Tibial artery (tissue), 1 donor: Measurements from ENCODE around the gene ANKRD28.

DNA sequence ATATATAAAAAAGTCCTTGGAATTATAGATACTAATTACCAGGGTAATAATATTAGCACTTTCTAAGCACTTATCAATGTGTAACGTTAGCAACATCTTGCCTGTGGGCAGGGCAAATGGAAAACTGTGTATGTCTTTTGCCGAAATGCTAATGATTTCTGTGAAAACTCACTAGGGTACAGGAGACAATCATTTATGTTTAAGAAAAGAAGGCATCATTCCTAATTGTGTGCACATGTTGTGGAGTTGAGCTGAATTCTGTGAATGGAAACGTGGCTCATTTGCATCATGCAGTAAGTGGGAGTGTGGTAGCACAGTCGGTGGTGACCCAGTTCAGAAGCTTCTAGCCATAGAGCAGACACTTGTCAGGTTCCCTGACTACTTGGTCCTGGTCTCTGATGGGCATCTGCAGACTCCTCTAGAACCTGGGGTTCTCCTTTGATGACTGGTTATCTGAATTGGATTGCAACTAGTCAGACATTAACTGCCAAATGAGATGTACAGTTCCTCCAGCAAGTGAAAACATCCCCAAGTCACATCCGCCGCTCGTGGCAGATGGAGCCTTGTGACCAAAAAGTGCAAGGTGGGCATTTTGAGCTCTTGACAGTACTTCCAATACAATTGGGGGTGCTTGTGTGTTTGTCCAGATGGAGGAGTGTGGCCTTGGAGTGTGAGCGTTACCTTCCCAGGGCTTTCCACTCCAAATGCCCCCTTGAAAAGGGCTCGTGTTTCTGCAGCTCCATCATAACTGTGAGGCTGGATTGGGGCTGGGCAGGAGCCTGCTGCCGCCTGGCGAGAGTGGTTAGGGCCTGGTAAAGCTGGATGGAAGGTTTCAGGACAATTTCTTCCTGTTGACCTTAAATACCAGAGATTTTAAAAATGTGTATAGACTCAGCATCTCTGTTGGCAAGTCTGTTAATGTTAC lies 21.5 kb downstream of the MRPS25 start:
- PRO-cap = no peak

GRCh38 chr3:15082040-15082813 lies 16.7 kb downstream of the RBSN start:
- PRO-cap = no peak

GRCh38 chr3:15148655-15149012 lies 49.7 kb upstream of the RBSN start:
- PRO-cap = no peak

DNA sequence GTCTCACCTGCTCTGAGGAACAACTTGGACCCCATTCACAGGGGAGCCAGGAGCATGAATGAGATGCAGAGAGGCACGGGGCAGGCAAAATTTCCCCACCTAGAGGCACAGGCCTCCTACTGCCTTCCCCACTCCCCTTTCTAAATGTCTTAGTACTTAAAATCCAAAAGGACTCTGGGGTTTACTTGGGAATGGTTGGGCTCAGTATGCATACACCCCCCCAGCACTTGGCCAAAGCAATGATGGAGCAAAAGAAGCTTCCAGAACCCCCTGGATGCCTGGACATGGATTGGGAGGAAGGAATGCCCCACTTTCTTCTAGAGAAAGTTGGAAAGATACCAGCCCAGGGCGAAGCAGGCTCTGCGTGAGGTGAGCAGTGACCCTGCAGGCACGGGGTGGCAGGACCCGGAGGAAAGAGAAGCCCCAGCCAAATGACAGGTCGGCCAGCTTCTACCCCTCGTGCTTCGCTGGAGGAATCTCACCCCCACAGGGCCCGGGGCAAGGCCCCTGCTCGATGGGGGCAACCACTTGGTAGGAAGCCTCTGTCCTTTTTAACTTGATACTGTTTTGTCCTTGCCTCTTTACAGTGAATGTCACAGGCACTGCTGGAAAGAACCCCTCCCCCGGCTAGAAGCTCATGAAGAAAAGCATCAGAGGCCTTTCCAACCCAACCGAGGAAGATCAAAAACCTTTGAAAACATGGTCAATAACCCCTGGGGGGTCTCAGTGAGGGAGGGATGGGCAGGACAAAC lies 54.6 kb downstream of the SH3BP5 start:
- PRO-cap = no peak

- PRO-cap = no peak
These were observed 9.4 kb downstream of the COLQ start for GRCh38 chr3:15512160-15512517.

GRCh38 chr3:15610966-15611480 lies 9.5 kb downstream of the BTD start:
- PRO-cap = no peak

DNA sequence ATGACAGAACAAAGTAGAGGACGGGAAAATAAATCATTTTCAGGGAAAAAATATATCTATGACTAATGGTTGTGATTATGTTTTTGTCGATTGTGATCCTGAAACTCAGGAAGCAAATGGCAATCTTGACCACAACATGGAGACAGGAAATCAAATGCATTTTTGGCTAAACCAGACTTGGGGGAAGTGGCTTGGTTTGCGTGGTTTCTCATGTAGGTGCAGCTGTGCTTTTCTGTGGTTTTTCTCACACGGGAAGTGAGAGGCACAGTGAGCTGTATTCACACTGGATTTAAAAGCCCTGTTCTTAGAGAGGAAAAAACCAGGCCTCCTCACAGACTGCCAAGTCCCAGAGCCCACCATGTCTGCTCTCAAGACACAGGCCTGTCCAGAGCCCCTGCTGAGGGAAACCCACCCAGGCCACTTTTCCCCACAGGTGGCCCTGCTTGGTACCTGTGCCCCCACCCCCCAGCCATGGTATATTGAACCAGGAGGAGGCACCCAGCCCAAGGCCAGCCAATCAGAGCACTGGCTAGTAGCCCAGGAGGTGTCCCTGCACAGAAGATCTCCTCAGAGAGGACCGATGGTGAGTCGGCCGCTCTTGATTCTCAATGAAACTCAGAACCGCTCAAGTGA lies 46.2 kb downstream of the BTD start:
- PRO-cap = no peak

DNA sequence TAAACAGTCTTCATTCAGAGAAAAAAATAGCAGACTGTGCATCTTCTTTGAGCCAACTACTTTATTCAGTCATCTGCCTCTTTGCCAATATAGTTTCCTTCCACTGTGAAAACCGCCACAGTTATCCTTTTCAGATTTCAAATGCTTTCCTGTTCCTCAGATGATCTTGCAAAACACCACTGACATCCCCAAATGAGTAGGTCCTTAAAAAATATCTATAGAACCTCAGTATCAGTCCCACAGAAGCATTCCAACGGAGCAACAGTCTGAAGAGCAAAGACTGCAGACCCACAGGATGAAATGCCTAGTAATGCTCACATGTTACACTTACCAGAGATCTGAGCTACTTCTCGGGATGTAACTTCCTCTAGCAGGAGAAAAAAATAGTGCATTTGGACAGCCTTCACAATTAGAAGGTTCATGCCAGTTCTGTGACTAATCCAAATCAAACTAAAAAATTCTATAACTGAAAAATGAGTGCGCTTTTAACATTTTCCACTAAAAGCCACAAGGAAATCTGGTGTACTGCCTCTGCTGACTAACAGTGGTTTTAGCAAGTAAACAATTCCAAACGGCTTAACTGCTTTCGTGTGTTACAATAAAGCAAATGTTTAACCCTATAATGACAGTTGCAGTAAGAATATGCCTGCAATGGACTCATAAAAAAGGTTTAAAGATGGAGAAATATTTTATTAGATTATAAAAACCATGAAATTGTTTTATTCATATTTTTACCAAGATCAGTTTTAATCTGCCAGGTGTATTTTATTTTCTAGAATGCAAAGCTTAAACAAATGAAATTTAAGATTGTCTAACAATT lies at the start of gene ANKRD28:
Gene ANKRD28, minus strand, starts transcription at position 340 of the 820 bp plus-strand sequence.
- PRO-cap = unidirectional peak, minus-strand start at position 301 of the sequence

DNA sequence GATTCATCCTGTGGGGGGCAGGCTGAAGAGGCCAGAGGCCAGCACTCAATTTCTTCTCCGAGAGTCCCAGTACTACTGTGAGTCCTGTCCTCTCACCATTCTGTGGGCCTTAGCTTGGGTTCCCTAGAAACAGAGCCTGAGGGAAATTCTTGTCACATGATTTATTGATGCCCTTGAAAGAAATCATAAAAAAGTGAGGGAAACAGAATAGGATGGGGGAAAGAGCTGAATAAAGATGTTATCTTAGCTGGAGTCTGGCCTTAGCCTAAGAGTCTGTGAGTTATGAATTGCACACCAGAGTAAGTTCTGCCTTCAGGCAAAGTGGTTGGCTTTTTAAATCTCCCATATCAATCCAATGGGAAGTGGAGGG lies 106.5 kb upstream of the GALNT15 start:
- PRO-cap = no peak

DNA sequence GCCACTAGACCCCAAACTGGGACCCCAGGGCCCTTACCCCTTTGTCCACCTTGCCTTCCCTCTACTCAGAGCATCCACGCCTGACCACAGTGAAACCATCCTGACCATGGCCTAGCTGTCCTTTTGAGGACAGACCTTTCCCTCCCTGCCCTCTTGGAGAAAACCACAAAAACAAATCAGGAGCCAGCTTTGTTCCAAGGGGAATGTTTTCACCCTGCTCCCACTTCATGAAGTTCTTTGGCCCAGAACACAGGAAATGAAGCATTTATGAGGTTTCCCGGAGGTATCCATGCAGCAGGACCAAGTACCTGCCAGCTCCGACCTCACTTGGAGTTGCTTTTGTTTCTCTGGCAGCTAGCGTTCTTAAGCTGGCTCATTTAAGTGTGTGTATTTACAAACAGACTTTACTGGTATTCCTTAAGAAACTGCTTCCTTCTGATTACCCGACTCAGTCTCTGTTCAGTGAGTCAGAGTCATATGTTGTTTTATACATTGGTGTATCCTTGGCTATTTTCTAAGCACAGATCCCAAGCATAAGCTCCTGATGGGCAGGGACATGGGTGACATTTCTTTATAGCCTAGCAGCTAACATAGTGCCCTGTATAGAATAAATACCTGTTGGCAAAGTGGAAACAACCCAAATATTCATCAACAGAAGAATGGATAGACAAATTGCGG lies 34.0 kb upstream of the GALNT15 start:
- PRO-cap = no peak

GRCh38 chr3:16183647-16184032 lies 9.2 kb downstream of the GALNT15 start:
- PRO-cap = no peak

DNA sequence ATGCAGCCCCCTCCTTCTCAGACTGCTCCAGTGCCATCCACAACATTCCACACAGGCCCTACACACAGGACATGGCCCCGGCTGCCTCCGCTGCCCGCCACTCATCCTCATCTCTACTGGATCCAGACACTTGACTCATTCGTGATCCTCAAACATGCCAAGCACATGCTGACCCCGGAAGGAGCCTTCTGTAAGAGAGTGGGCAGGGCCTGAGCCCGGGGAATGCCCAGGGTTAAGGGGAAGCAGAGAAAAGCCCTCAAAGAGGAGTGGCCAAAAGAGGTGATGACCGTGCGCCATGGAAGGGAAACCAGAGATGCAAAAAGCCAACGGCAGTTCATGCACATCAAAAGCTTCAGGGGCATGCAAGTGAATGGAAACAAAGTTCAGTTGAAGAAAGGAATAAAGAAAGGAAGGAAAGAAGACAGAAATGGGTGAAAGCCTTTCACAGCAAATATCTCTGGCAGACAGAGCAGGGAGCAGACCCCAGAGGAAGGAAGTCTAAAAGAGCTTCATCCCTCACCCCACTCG lies 46.1 kb downstream of the RFTN1 start:
- PRO-cap = no peak

GRCh38 chr3:16509652-16510256 lies 3.7 kb downstream of the RFTN1 start:
- PRO-cap = no peak

DNA sequence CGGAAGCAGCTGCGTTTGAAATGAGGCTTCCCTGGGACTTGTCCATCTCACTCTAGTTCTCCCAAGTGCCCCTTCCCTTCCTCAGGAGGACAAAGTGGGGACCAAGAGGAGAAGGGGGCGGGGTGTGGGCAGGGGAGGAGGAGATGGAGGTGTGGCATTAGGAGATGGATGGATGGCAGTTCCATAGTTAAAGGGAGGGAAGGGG lies 58.6 kb upstream of the DAZL start:
- PRO-cap = no peak

DNA sequence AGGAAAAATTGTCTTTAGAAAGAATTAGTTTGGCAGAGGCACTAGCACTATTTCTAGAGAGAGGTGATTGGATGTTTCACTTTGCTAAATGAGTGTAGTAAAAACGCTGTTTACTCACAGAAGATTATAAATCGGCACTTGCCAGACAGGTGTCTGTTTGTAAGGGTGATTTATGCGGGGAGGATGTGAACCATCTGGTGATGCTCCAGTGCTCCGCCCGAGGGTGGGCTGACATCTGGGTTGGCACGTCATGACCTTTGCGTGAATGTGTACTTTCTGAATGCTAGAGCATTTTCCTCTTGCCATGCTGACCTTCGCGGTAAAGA lies 12.7 kb downstream of the PLCL2 start:
- PRO-cap = no peak

GRCh38 chr3:17014413-17015132 lies 129.8 kb downstream of the PLCL2 start:
- PRO-cap = no peak

DNA sequence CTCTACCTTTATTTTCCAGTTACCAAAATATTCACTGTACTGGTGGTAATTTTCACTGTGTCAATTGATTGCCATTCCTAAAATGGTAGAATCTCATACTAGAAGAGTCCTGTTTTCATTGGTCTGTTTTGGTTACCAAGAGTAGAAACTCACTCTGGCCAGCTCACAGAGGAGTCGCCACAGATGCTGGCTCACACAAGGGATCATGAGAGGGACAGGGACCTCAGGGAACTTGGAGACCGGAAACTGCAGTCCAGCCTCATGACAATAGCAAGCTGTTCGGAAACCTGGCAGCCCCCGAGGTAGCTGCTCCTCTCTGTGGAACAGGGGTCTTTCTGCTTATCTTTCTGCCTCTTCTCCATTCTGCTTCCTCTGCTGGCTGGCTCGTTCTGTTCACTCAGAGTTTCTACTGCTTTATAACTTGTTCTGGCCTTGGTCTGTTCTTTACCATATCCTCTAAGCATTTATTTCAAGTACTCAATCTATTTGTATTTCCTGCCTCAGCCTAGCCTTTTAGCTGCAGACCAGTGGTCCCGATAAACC lies 192.9 kb downstream of the PLCL2 start:
- PRO-cap = unidirectional peak, plus-strand start at position 251 of the sequence

DNA sequence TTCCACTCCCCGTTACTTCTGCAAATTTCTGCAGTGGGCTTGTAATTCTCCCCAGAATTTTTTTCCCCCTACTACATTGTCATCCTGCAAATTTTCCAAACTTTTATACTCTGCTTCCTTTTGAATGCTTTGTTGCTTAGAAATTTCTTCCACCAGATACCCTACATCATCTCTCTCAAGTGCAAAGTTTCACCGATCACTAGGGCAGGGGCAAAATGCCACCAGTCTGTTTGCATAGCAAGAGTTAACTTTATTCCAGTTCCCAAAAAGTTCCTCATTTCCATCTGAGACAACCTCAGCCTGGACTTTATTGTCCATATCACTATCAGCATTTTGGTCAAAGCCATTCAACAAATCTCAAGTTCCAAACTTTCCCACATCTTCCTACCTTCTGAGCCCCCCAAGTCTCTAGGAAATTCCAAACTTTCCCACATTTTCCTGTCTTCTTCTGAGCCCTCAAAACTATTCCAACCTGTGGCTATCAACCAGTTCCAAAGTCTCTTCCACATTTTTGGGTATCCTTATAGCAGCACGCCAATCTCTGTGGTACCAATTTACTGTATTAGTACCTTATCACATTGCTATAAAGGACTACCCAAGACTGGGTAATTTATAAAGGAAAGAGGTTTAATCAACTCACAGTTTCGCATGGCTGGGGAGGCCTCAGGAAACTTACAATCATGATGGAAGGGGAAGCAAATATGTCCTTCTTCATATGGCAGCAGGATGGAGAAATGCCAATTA lies 307.5 kb downstream of the TBC1D5 start:
- PRO-cap = no peak

DNA sequence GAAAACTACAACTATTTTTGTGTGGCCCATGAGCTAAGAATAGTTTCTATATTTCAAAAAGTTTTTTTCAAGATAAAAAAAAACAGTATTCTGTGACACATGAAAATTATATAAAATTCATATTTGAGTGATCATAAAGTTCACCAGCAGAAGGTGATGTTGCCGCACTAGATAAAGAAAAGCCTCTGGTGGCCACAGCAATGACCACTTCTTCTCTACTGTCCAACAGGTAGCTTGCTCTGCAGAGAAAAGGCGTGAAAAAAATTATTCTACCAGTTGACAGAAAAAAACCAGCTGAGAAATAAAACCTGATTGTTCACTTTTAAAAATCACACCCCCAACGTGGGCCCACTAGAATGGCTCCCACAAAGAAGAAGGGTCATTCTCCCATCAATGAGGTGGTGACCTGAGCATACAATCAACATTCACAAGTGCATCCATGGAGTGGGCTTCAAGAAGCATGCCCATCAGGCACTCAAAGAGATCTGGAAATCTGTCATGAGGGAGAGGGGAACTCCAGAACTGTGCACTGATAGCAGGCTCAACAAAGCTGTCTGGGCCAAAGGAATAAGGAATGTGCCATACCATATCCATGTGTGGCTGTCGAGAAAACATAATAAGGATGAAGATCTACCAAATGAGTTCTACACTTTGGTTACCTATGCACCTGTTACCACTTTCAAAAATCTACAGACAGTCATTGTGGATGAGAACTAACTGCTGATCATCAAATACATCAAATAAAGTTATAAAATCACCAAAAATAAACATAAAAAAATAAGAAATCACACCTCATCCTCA lies 277.4 kb downstream of the TBC1D5 start:
- PRO-cap = no peak

- PRO-cap = no peak
These were observed 20.4 kb upstream of the SATB1 start for GRCh38 chr3:18445456-18445999.